AG04449 (cell line): ENCODE data around the genes SETD9 and PLK2.

- RRBS: no CpG with 5 or more reads among the region's 3 CpGs
These were observed 288.0 kb upstream of the MAP3K1 start for GRCh38 chr5:56527224-56527780.

GRCh38 chr5:56585907-56586756, 229.2 kb upstream of the MAP3K1 start:
- RRBS: no CpG with 5 or more reads among the region's 19 CpGs

DNA sequence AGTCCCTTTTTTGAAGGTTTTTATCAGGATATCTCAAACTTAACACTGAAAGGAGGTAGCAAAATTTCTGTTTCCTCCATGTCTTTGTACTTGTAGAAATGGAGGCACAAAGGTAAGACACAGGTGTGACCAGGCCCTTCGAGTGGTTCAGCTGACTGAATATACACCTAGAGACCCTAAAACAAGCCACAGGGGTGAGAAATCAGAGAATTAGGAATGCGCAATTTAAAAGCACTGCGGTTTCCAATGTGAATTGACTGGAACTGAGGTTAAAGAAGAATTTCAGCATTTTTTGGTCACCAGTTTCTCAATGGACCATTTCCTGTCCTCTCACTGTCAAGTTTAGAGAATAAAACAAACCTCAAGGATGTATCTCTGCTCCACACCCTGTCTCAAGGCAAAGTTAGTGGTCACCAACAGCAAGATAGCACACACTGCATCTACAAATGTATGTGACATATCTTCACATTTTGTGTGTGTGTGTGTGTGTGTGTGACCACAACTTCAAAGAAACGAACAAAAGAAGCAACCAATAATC, 143.8 kb upstream of the MAP3K1 start:
- RRBS: no CpG with 5 or more reads among the region's 4 CpGs

- RRBS: no CpG with 5 or more reads among the region's 11 CpGs
These were observed 10.7 kb downstream of the MAP3K1 start for GRCh38 chr5:56825894-56826680.

GRCh38 chr5:56835340-56835901, 20.1 kb downstream of the MAP3K1 start:
- RRBS: no CpG with 5 or more reads among the region's 5 CpGs

- RRBS: no CpG with 5 or more reads among the region's 4 CpGs
These were observed 36.7 kb upstream of the SETD9 start for GRCh38 chr5:56872671-56873067.

DNA sequence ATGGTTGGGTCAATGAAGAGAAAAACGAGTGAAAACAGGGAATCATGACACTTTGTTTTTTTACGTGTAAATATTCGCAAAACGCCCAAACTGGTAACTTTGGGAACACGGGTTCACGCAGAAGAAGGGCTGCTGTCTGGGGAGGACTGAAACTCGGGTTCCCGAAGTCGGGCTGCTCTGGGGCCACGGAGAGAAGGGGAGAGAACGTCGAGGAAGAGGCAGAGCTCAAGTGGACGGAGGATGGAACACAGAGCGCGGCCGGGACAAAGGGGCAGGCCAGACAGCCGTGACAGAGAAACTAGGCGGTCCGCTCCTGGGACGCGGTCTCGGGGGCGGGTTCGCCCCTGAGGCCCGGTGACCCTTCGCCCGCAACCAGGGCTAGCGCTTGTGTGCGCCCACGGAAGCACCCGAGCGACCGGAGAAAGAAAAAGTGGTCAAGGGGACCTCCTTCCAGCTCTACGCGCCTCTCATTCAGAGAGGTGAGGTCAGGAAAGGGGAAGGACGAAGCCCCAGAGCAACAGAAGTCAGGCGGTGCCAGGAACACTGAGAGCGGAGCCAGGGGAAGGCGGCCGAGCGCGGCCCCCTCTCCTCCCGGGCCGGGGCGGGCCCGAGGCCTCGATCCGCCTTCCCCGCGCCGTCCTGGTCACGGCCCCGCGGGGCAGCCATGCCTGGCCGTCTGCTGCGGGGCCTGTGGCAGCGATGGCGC, at the start of gene SETD9:
SETD9 (plus strand) TSS at position 615 of the 706 bp plus-strand sequence.
- RRBS: 2% methylated on average over 16 of the region's 58 CpGs

GRCh38 chr5:56909688-56910149, 323 bp downstream of the SETD9 start:
- RRBS: no CpG with 5 or more reads among the region's 42 CpGs

GRCh38 chr5:57435546-57435928, 47.1 kb downstream of the ACTBL2 start:
- RRBS: no CpG with 5 or more reads among the region's 1 CpG

- RRBS: no CpG with 5 or more reads among the region's 1 CpG
These were observed 29.7 kb downstream of the ACTBL2 start for GRCh38 chr5:57452737-57453512.

DNA sequence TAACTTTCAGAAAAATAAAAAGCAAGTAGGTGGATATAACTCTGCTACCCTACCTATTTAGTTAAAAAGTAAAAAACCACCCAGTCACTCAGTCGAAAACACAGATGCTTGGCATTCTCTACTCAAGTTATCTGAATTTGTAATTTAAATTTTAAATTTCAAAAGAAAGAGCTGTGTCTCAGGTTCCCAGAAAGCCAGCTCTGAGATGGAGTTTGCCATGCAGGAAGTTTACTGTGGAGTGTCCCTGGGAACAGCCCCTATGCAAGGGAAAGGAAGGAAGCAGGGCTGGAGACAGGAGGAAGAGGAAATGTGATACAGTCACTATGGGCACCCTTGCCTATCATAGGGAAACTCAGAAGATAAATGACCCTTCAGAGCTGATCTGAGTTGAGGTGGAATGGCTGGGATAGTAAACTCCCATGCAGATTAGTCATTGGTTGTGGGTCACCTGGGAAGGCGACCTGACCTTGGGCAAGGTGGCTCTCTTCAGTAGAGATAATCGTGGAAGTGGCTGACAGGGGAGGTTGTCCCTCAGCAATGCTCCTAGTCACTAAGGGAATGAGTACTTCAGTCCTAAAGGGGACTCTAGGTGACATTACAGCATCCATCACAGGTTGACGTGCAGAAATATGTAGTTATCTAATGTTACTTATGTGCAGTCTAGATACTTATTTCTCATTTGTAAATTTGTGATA, 408.9 kb upstream of the ACTBL2 start:
- RRBS: no CpG with 5 or more reads among the region's 4 CpGs

- RRBS: 3% methylated on average over 3 of the region's 7 CpGs
These were observed at the start of gene PLK2 for GRCh38 chr5:58460033-58460117. Gene PLK2, minus strand, starts transcription at chr5:58460086.

DNA sequence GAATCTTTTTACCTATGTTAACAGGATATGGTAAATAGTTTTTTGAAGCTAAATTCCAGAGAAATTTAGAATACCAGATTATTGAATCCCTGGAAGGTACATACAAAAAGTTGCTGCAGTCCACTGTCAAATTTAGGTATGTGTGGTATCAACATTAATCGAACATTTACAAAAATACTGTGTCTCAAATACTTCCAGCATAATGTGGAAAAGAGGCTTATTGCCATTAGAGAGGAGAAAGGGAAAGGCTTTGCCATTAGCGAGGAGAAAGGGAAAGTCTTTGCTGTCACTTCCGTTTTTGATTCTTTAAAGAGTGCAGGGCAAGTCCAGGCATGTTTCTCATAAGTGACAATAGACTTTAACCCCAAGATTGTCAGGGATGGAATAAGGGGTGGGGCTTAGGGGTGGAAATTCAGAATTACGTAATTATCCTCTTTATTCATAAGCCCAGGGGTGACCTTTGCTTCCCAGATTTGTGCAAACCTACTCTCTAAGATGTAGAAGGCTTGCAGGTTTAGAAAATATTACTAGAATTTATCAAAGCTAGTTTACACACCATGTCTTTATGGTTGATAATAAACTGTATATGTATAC, 2.2 kb upstream of the PLK2 start:
- RRBS: no CpG with 5 or more reads among the region's 4 CpGs

DNA sequence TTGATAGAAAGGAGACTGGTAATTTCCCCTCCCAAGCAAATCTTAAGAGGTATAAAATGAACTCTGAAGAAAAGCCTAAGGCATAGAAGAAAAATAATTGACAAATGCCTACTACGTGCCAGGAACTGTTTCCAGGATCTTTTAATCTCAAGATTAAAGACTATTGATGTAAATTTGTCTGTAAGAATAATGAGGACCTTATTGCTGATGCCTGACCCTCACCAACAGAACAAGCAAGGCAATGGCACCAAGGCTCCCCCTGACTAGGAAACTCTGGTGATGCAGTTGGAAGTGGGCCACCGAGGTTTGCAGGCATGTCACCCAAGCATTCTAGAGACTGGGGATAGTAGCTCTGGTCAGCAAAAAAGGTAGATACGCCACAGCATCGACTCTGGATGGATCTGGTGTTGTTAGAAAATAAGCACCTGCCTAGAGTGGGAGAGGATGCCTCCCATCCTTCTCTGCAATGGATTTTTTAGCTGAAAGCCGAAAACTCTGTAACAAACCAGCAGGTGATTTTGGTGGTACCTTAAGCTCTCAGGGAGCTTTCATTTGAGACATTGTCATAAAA, 308.7 kb downstream of the PDE4D start:
- RRBS: no CpG with 5 or more reads among the region's 5 CpGs

GRCh38 chr5:59598464-59598844, 295.1 kb downstream of the PDE4D start:
- RRBS: no CpG with 5 or more reads among the region's 3 CpGs

DNA sequence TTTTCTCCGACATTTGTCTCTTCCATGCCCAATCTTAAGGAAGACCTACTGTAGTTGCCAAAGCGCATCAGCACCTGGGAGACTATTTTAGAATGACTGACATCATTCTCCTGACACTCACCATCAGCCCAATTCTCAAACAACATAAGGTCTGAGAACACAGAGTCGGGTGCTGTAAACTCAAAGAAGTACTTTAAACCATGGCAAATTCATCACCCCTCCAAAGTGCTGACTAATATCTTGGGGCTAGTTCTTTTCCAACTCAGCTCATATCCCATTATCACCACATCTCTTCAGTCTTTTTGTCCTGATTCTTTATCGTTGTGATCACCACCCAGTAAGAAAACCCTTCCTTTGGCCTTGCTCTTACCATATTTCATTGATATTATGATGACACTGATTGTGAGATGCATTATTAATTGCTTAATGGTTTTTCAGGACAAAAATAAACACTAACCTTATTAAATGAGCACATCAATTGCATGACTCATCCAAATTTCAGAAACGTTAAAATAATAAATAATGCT, 270.9 kb downstream of the PDE4D start:
- RRBS: no CpG with 5 or more reads among the region's 5 CpGs

GRCh38 chr5:59623151-59623983, 270.2 kb downstream of the PDE4D start:
- RRBS: no CpG with 5 or more reads among the region's 6 CpGs

DNA sequence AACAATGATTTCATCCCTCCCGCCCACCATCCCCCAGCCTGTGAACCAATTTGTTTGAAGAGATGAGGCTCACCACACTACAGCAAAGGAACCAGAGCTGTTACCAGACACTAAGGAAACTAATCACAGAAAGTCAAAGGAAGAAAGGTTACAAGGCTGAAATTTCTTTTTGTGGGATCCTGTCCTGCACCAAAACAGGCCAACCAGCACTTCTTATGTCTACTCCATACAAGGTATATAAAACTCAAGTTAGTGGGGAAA, 158.4 kb downstream of the DEPDC1B start:
- RRBS: no CpG with 5 or more reads among the region's 1 CpG

DNA sequence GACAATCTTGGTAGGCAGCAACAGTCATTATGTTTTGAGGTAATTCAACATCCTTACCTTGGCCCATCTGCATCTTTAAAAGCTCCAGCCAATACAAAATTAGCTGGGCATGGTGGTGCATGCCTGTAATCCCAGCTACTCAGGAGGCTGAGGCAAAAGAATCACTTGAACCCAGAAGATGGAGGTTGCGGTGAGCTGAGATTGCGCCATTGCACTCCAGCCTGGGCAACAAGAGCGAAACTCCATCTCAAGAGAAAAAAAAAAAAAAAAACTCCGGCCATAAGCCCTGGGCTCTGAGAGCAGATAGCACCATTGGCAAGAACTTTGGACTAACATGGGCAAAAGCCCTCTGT, 65.2 kb downstream of the DEPDC1B start:
- RRBS: no CpG with 5 or more reads among the region's 4 CpGs

DNA sequence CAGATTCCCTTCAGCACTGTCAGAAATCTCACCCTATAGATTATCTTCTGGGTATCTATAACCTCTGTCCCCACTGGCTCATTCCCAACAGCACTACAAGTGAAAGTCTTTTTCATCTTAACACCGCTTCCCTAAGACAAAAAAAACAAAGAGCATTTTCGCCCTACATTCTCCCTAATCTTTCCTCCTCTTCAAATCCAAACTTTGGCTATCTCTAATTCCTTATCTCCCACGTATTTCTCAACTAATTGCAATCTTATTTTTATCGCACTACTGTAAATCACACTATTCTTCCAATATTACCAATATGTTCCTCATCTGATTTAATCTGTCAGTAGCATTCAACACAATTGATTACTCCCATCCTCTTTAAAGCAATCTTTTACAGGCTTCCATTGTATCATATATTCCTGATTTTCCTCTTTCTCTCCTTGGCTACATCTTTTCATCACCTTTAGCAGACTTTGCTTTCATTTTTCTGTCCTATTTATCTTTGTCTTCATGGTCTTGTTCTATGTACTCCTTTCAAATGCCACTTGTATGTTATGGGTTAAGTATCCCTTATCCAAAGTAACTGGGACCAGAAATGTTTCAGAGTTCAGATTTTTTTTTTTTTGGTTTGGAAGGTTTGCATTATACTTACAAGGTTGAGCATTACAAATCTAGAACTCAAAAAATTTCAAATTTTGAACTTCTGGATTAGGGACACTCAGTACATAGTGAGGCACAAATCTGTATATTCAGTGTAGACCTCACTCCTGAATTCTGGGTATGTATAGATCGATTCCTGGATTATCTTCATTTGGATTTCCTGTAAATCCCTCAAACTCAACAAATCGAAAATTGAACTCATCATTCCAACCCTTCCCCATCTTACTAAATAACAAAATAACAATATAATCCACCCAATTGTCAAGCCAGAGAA, 37.0 kb downstream of the ERCC8 start:
- RRBS: no CpG with 5 or more reads among the region's 6 CpGs